Endodermal cell (in vitro differentiated cells): ENCODE data around the gene PKD1L1.

DNA sequence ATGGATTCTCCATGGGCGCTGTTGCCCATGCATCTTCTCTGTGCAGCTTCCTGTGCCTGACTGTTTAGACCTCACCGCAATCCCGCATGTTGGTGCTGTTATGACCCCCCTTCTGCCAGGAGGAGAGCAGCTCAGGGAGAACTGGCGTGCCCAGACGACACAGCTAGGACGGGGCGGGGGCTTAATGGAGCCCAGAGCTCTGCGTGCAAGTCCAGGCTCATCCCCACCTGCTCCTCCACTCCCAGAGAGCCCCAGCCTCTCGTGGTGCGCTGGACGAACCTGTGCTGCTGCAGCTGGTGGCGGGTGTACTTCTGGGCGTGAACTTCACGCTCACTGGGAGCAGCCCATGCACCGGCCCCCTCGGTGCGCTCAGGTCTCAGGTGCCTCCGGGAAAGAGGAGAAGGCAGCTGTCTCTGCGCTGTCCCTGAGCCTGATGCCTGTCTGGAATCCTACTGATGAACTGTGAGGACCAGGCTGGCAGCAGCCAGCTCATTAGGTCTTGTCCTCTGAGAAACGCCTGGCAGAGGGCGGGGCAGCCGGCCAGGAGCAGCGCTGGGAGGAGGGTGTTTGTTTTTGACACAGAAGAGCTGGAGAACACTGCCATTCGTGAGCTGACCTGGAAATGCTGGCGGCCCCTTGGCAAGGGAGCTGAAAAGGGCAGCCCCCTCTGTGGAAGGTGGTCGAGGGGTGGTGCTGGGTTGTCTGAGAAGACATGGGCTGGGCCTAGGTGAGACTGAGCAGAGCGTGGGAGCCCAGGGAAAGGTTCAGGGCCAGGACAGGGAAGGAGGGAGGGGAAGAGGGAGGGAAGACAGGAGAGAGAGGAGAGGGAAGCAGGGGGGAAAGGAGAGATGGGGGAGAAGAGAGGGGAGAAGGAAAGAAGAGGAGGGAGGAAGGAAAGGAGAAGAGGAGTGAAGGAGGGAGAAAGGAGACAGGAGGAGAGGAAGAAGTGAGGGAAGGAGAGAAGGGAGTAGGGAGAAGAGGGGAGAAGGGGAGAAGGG lies 53.3 kb upstream of the TNS3 start:
- PRO-cap = no peak

- PRO-cap = no peak
Observed at GRCh38 chr7:47948178-47948869, at the start of gene PKD1L1. PKD1L1 (minus strand) TSS chr7:47948466.

DNA sequence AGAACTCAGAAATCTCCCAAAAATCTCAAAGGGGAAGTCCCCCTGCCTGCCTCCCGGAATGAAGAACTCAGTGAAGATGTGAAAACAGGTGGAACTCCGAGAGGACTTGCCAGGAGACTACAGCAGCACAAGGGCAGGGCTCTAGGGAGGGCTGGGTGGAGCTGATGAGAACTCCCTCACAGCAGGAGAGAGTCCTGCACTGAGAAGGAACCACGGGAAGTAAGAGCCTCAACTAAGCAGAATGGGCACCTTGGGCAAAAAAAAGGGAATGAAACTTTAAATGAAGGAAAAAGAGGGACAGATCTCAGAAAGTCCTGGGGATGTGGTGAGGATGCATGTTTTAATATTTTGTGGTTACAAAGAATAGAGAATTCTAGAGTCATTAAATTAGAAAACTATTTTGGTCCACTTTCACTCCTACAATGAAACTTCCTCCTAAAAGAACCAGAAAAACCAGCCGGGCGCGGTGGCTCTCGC lies 9.9 kb downstream of the HUS1 start:
- PRO-cap = no peak

- PRO-cap = no peak
Observed at GRCh38 chr7:48097340-48098722, 8.8 kb downstream of the UPP1 start.

DNA sequence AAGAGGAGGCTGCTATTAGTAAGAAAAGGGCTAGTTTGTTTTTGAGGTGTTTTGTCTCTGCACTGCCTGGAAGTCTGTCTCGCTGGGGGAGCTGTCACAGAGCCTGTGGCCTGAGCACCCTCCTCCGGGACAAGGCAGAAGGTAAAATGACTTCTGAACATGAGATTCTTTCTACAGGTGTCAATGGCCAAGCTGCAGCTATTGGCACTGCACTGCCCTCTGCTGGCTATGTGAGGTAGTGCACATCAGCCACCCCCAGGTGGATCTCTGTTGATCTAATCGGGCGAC lies 21.0 kb downstream of the UPP1 start:
- PRO-cap = no peak

DNA sequence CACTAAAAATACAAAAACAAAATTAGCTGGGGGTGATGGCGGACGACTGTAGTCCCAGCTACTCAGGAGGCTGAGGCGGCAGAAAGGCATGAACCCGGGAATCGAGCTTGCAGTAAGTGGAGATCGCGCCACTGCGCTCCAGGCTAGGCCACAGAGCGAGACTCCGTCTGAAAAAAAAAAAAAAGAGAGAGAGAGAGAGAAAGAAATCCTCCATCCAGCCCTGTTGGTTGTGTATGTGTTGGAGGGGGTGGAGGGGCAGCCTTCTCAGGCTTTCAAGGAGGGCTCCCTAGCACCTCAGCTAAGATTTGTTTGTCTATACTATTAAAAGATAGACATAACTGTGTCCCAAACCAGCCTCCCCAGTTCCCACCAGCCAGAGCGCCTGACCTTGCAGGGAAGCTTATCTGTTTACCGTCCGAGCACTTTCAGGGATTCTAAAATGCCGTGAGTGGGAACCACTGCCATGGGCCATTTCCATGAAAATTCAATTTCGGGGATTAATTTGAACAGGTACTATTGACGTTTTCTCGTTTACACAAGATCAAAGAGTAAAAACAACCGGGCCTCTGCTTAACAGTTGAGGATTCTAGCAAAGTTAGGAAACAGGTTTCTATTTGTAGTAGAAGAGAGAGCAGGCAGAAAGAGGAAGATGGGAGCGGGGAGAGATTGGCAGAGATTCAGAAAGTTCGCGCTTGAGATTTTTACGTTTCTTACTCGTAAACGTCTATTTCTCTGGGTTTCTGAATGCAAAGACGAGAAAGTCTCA lies 800 bp upstream of the VWC2 start:
- PRO-cap = no peak

GRCh38 chr7:50120198-50120553 lies 24.5 kb downstream of the SPATA48 start:
- PRO-cap = unidirectional peak, plus-strand start at chr7:50120258

GRCh38 chr7:50366908-50367609 lies 62.5 kb downstream of the IKZF1 start:
- PRO-cap = no peak

- PRO-cap = no peak
Observed at GRCh38 chr7:50627604-50628712, 62.8 kb upstream of the DDC start.

DNA sequence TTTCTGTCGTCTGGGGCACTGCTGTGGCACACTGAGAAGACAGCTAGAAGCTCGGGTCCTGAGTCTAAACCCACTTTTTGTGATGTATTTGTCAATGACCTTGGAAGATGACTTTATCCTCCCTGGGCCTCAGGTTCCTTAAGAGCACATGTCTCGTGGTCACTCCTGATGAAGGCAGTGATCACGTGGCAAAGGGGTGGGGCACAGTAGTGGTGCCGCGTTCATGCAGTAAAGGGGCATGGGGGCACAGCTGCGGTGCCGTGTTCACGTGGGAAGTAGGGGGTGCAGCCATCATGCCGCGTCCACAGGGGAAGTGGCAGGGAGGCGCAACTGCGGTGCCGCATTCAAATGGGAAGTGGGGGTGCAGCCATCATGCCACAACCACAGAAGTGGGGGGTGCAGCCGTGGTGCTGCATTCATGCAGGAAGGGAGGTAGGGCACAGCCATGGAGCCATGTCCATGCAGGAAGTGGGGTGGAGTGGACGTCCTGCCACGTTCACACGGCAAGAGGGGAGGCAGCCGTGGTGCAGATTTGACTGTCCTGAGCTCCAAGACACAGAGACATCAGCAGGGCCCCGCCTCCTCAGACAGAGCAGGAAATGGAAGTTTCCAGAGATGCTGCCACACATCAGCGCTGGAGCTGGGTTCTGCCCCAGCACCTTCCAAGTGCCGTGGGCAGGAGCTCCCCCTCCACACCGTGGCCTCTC lies 94.9 kb upstream of the DDC start:
- PRO-cap = no peak

- PRO-cap = no peak
Observed at GRCh38 chr7:50712568-50712898, 70.2 kb downstream of the GRB10 start.

GRCh38 chr7:50771146-50771888 lies 11.4 kb downstream of the GRB10 start:
- PRO-cap = no peak

DNA sequence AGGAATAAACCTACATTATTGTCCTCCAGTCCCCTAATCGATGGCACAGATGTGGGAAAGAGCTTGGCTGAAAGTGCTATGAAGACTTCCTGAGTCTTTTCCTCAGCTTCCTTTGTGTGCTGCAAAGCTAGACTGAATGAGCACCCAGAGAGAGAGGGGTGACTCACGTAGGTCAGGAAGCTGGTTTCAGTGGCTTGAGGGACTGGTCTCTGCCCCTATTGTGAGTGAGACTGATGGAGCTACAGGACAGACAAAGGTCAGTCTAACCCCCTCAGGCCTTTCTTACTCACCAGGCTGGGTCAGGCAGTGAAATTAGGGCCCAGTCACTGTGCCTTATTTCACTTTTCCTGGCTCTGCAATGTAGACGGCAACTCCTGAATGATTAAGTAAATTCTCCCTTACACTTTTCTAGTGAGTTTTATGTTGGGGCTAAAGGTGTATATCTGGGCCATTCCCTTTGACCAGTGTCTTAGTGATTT lies 171.2 kb upstream of the GRB10 start:
- PRO-cap = no peak

DNA sequence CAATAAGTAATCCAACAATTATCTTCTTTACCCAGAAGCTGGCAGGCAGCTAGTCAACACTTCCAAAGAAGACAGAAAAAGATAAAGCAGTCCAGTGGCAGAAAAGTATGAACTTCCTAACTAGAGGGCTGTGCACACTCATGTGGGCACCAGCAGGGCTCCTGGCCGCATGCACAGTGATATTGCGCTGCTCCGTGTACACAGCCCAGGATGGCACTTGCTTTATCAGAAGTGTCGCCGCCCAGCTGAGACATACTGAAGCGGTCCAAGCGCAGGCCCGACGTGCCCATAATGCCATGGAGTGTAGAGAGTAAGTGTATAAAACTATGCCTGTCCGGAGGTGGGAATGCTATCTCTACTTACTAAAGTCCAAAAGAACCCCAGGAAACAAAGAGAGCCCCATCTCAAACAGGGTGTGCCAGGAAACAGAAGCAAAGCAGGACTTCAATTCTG lies 234.5 kb downstream of the COBL start:
- PRO-cap = no peak

GRCh38 chr7:51606905-51607167 lies 290.2 kb upstream of the COBL start:
- PRO-cap = no peak

GRCh38 chr7:51973111-51973637 lies 656.6 kb upstream of the COBL start:
- PRO-cap = no peak

- PRO-cap = no peak
Observed at GRCh38 chr7:54544658-54545513, 2.7 kb downstream of the VSTM2A start.

DNA sequence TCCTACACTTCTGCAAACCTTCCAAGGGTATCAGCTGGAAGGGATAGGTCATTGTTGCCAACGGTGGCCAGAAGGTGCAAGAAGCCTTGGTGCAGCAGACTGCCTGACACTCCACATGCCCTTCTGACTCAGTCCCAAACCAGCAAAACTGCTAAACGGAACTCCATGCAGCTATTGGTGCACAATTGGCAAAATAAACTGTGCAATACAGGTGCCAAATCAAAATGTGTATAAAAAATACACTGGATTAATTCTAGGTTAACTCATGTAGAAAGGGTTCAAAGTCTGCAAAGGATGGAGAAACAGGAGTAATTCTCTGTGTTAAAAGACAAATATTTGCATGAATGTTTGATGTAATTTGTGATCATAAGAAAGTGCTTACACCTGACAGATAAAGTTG lies 102.7 kb upstream of the EGFR start:
- PRO-cap = no peak

GRCh38 chr7:55029946-55030401 lies 11.2 kb downstream of the EGFR start:
- PRO-cap = no peak

DNA sequence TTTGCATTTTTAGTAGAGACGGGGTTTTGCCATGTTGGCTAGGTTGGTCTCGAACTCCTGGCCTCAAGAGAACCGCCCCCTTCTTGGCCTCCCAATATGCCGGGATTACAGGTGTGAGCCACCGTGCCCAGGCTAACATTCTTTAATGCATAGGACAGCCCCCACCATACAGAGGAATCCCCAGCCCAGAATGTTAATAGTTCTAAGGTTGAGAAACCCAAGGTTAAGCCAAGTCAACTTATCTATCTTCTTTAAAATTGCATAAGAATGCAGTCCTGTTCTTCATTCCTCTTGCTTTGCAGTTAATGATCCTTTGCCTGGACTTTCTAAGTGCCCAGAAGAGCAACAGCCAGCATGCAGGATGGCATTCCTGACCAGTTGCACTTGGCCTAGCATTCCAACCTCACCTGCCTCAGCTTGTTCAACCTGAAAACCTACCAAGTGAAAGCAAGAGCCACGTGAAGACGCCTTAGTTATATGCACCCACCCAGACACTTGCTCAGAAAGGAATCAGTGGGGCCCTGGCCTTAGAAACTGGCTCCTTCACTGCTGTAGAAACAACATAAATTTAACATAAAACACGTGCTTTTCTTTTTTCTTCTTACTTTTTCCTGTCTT lies 24.8 kb downstream of the EGFR start:
- PRO-cap = no peak